Sigmoid colon (tissue), 4 donors: ENCODE results near the gene DBF4B.

DNA sequence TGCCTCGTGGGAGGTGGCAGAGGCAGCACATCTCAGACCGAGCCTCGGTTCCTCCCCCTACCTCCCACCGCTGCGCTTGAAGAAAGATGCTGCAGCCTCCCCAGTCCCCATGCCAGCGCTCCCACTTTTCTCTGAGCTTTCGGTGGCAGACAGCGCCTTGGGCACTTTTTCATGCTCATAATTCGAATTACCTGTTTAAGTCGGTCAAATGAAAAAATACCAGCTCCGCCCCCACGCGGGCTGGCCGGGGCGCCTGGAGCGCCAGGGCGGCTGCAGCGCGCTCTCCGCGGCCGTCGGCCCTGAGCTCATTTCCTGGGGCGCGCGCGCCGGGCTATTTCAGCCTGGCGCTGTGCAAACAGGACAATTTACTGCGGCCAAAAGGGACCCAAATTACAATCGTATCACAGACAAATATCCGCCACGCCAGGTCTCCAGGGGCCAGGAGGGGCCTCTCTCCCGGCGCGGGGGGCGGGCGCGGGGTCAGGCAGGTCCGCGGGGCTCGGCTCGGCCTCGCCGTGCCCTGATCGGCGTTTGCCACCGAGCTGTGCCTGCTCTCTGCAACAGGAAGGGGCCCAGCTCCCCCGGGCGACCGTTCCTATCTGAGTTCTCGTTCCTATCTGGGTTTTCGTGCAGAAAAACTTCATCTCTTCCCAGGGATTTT is 44.9 kb downstream of the SOST start:
- PRO-cap = no peak
- RAMPAGE, long total RNA, 4 experiments = no peak in any of the 4 experiments

DNA sequence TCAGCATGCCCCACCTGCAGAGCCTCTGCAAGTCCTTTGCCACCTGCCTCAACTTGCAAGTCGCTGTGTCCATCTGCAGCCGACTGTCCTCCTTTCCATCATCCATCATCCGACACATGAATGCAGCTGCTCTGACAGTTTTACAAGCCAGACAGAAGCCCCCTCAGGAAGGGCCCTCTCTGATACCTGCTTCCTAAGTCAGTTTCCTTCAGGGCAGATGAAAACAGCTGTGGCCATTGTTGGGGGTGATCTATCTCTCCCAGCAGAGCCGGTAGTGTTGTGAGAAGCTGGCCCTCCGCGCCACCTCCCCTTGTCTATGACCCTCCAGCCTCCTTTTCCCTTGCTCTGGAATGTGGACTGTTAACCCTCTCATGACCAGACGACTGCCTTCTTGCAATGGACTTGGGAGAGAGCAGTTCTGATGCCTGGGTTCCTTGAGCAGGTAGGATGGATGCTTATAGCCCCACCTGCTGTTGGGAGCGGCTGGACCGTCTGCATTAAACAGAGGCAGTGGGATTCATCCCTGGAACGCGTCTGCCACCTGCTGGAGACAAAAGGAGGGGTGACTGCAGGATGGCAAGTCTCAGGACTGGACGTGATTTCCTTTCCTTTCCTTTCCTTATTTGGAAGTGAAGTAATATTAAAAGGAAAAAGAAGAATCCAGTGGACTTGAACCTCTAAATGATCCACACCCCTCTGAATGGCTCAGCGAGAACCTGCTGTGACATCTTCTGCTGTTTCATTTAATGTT is 1.6 kb upstream of the SOST start:
- PRO-cap = no peak
- RAMPAGE, long total RNA, 4 experiments = no peak in any of the 4 experiments

DNA sequence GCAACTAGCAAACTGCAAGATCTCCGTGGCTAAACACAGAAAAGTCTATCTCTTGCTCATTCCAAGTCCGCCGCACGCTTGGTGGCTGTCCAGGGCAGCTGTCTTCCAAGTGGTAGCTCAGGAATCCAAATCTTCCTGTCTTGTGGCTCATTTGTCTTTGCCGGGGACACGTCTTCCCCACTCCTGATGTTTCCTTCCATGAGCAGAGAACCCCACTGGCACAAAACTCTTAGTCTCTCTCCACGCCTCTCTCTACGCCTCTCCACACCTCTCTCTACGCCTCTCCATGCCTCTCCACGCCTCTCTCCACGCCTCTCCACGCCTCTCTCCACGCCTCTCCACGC is 4.9 kb upstream of the CD300LG start:
- PRO-cap = no peak
- RAMPAGE, long total RNA, 4 experiments = no peak in any of the 4 experiments

GRCh38 chr17:44006949-44007630 is 2.7 kb downstream of the NAGS start:
- PRO-cap = no peak
- RAMPAGE, long total RNA, 4 experiments = start-site peak on the plus strand in 1 of 4 experiments, at chr17:44007088-44007107 at its widest, 6 reads per replicate

- PRO-cap = no peak
- RAMPAGE, long total RNA, 4 experiments = no peak in any of the 4 experiments
Measured at GRCh38 chr17:44083221-44084029, 12.9 kb downstream of the G6PC3 start.

GRCh38 chr17:44087427-44087950 is 17.0 kb downstream of the G6PC3 start:
- PRO-cap = no peak
- RAMPAGE, long total RNA, 4 experiments = no peak in any of the 4 experiments

GRCh38 chr17:44108041-44108632 is 15.3 kb downstream of the HDAC5 start:
- PRO-cap = no peak
- RAMPAGE, long total RNA, 4 experiments = no peak in any of the 4 experiments

DNA sequence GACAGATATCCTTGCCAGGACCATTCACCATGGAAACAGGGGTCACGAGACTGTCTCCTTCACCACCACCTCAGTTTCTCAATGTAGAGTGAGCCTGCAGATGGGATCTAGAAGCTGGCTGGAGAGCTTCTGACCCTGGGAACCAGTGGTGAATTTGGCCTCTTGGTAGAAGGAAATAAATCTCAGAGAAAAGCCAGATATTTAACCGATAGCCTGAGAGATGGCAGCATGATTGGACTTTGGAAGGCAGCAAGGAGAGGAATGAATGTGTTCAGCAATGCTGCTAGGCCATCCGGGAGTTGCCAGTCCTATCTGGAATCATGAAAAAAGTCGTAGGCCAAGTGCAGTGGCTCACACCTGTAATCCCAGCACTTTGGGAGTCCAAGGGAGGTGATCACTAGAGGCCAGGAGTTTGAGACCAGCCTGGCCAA is 7.4 kb upstream of the HDAC5 start:
- PRO-cap = no peak
- RAMPAGE, long total RNA, 4 experiments = no peak in any of the 4 experiments

DNA sequence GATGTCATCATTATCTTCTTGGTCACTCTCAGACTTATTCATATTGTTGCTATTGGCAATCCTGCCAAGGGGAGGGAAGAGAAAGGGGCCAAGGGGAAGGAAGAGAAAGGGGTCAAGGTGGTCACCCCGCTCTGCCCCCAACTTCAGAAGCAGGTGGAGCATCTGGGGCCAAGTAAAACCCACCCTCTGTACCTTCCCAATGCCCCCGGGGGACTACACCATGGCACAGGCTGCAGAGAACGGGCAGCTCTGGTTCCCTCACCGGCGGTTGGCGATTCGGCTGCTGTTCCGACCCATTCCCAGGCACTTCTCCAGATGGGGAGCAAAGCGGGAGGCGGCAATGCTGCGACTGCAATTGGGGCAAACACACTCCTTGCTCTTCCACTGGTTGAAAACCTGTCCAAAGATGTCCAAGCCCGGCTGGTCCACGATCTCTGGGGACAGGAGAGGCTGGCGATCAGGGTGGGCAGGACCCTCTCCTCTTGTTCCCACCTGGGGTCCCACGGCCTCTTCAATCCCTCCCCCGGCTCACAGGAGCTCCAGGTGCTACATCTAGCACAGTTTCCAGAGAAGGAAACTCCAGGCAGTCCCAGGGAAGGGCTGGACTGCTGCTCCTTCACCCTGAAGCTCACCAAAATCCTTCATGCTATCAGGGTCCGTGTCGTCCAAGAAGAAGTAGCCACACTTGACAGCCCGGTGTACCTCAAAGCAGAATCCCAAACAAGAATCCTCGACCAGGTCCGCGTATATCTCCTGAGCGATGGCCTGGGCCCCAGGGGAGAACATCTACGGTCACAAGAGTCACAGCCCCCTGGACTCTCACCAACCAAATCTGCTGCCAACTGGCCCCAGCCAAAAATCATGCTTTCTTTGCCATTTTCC is 2.5 kb downstream of the ATXN7L3 start:
- PRO-cap = no peak
- RAMPAGE, long total RNA, 4 experiments = no peak in any of the 4 experiments

GRCh38 chr17:44213791-44213980 is 5.8 kb downstream of the UBTF start:
- PRO-cap = no peak
- RAMPAGE, long total RNA, 4 experiments = no peak in any of the 4 experiments

DNA sequence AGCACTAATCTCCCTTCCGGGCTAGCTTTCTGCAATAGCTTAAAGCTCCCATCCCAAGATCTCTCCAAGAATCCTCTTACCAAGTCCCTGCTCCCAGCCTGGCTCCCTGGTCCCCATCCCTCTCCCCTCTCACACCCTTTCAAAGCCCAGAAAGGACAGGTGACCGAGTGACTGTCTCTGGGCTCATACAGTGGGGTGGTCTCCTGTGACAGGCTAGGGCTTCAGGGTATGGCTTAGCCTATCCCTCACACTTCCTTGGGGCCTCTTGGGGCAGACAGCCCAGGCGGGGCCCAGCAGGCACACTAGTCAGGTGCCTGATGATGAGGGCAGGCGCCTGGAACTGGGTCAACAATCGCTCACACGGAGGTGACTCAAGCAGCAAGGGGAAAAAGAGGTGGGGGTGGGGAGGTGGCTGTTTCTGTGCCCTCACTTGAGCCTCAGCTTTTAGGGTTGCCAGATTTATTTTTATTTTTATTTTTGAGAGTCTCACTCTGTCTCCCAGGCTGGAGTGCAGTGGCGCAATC is 6.5 kb upstream of the GRN start:
- PRO-cap = no peak
- RAMPAGE, long total RNA, 4 experiments = no peak in any of the 4 experiments

- PRO-cap = no peak
- RAMPAGE, long total RNA, 4 experiments = no peak in any of the 4 experiments
Measured at GRCh38 chr17:44353562-44354557, 8.8 kb downstream of the GRN start.

GRCh38 chr17:44384532-44385975 is 4.4 kb downstream of the ITGA2B start:
- PRO-cap = no peak
- RAMPAGE, long total RNA, 4 experiments = no peak in any of the 4 experiments

DNA sequence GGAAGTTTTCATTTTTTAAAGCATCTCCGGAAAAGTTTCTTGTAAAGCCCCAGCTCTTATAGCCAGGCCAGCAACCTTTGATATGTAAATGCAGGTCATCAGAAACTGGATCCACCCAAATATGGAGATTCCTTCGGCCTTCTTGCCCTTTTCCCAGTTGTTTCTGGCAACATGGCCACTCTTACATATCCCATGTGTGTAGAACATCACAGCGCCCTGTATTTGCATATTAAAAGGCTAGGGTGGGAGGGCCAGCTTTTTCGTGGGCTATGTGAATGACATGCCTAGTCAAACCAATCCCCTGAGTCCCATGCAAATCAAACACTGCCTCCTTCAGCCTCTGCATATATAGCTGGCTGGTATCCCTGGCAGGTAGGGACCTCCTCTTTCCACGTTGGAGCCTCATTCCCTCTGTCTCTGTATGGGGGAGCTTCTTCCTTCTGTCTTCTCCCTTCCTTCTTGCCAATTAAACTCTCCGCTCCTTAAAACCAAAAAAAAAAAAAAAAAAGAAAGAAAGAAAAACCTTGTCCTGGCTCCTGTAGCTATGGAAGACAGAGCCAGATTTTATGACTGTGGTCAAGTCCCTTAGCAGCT is 8.6 kb upstream of the GPATCH8 start:
- PRO-cap = no peak
- RAMPAGE, long total RNA, 4 experiments = no peak in any of the 4 experiments

DNA sequence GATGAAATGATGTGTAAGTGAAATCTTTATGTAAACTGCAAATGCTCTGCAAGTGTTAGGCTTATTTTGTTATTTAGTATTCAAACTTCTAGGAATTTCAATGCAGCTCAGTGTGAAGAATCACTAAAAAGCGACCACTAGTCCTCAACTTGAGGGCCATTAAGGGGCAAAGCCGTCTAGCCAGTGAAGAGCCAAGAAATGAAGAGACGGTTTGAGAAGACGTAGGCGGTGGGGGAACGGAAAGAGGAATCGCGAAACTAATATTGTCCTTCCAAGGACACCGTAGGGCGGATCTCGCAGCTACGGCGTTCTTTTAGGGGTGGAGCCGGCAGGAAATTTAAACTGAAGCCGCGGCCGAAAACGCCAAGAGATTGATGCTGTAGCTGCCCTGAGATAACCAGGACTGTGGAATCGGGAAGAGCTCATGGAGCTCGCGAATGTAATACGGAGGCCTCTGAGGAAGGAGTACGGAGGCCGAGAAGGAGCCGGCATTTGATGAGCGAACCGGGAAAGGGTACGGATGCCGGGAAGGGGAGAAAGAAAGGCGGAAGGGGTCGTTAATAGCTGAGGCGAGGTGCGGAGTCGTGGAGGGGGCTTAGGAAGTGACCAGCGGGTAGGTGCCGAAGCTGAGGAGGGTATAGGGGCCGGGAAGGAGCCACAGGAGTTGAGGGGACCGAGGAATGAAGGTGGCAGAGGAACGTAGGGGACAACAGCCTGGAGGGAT is at the start of gene DBF4B:
TSS of gene DBF4B (plus strand) at position 340 of the 724 bp plus-strand sequence.
- PRO-cap = unidirectional peak, minus-strand start at position 251 of the sequence
- RAMPAGE, long total RNA, 4 experiments = start-site peak on the plus strand in 4 of 4 experiments, centred at positions 307 to 540 of the sequence, 12 to 19 reads per replicate

DNA sequence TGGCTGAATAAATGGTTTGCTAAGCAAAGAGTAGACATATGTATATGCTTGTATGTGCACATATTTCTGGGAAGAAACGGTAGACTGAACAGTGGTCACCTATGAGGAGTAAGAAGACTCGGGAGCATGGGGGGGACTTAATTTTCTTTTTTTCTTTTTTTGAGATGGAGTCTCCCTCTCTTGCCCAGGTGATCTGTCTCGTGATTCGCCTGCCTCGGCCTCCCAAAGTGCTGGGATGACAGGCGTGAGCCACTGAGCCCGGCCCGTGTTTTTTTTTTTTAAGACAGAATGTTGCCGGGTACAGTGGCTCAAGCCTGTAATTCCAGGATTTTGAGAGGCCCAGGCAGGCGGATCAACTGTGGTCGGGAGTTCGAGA is 34.2 kb downstream of the ADAM11 start:
- PRO-cap = no peak
- RAMPAGE, long total RNA, 4 experiments = no peak in any of the 4 experiments

- PRO-cap = no peak
- RAMPAGE, long total RNA, 4 experiments = no peak in any of the 4 experiments
Measured at GRCh38 chr17:44798417-44798816, 31.7 kb downstream of the GJC1 start.

- PRO-cap = no peak
- RAMPAGE, long total RNA, 4 experiments = no peak in any of the 4 experiments
Measured at GRCh38 chr17:44828992-44829362, 1.1 kb downstream of the GJC1 start.

- PRO-cap = no peak
- RAMPAGE, long total RNA, 4 experiments = no peak in any of the 4 experiments
Measured at GRCh38 chr17:44848048-44848852, 567 bp downstream of the HIGD1B start.

- PRO-cap = no peak
- RAMPAGE, long total RNA, 4 experiments = no peak in any of the 4 experiments
Measured at GRCh38 chr17:44850704-44851592, 3.3 kb downstream of the HIGD1B start.